ENCODE data around the gene TBPL2.

GRCh38 chr14:54769897-54770314 lies 132.7 kb downstream of the GCH1 start:
- RAMPAGE, long total RNA: no peak
- RRBS: no CpG with 5 or more reads among the region's 9 CpGs
PRO-cap:
- standard: no peak
- CoPRO, capped RNA only, 2 experiments: no peak in any of the 2 experiments
- CoPRO, capped and uncapped RNA, 2 experiments: no peak in any of the 2 experiments
- CoPRO, uncapped RNA only, 2 experiments: no peak in any of the 2 experiments
CAGE:
- cytosol, long polyA plus RNA: no peak
- long polyA plus RNA: no peak
- nucleolus, long total RNA: no peak
- nucleus, long polyA plus RNA: no peak

GRCh38 chr14:54772356-54772666 lies 130.3 kb downstream of the GCH1 start:
- RAMPAGE, long total RNA: no peak
- RRBS: no CpG with 5 or more reads among the region's 2 CpGs
PRO-cap:
- standard: no peak
- CoPRO, capped RNA only, 2 experiments: no peak in any of the 2 experiments
- CoPRO, capped and uncapped RNA, 2 experiments: no peak in any of the 2 experiments
- CoPRO, uncapped RNA only, 2 experiments: no peak in any of the 2 experiments
CAGE:
- cytosol, long polyA plus RNA: no peak
- long polyA plus RNA: no peak
- nucleolus, long total RNA: no peak
- nucleus, long polyA plus RNA: no peak

DNA sequence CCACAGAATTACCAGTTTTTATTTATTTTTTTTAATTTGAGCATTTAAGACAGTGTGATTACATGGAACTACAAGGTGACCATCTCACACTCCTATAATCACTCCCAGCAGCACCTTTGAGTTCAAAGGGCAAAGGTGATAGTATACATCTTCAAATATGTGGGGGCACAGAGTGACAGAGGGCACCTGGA lies 65.0 kb downstream of the GCH1 start:
- RAMPAGE, long total RNA: no peak
PRO-cap:
- standard: no peak
- CoPRO, capped RNA only, 2 experiments: no peak in any of the 2 experiments
- CoPRO, capped and uncapped RNA, 2 experiments: no peak in any of the 2 experiments
- CoPRO, uncapped RNA only, 2 experiments: no peak in any of the 2 experiments
CAGE:
- cytosol, long polyA plus RNA: no peak
- long polyA plus RNA: no peak
- nucleolus, long total RNA: no peak
- nucleus, long polyA plus RNA: no peak

GRCh38 chr14:54842836-54843184 lies 59.8 kb downstream of the GCH1 start:
- RAMPAGE, long total RNA: no peak
- RRBS: no CpG with 5 or more reads among the region's 9 CpGs
PRO-cap:
- standard: no peak
- CoPRO, capped RNA only, 2 experiments: no peak in any of the 2 experiments
- CoPRO, capped and uncapped RNA, 2 experiments: no peak in any of the 2 experiments
- CoPRO, uncapped RNA only, 2 experiments: no peak in any of the 2 experiments
CAGE:
- cytosol, long polyA plus RNA: no peak
- long polyA plus RNA: no peak
- nucleolus, long total RNA: no peak
- nucleus, long polyA plus RNA: no peak

- RAMPAGE, long total RNA: no peak
- RRBS: no CpG with 5 or more reads among the region's 15 CpGs
PRO-cap:
- standard: no peak
- CoPRO, capped RNA only, 2 experiments: no peak in any of the 2 experiments
- CoPRO, capped and uncapped RNA, 2 experiments: no peak in any of the 2 experiments
- CoPRO, uncapped RNA only, 2 experiments: no peak in any of the 2 experiments
CAGE:
- cytosol, long polyA plus RNA: no peak
- long polyA plus RNA: no peak
- nucleolus, long total RNA: no peak
- nucleus, long polyA plus RNA: no peak
Observed at GRCh38 chr14:55054124-55054548, 2.7 kb downstream of the MAPK1IP1L start.

DNA sequence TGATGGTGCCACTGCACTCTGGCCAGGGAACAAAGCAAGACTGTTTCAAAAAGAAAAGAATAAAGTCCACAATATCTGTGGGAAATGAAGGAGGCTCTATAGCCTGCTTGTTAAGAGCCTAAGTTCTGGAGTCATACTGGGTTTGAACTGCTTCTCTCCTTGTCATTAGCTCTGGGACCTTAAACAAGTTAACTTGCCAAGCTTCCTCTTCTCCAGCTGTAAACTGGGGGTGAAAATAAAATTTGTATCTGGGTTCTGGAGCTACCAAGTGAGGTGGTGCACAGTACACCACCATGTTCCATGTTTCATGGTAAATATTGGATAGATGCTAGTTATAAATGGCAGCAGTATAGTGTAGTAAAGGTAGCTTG lies 8.1 kb downstream of the MAPK1IP1L start:
- RAMPAGE, long total RNA: no peak
PRO-cap:
- standard: no peak
- CoPRO, capped RNA only, 2 experiments: no peak in any of the 2 experiments
- CoPRO, capped and uncapped RNA, 2 experiments: no peak in any of the 2 experiments
- CoPRO, uncapped RNA only, 2 experiments: peak in 1 of 2 experiments; most common plus-strand start position 238 of the sequence (in 1)
CAGE:
- cytosol, long polyA plus RNA: no peak
- long polyA plus RNA: no peak
- nucleolus, long total RNA: no peak
- nucleus, long polyA plus RNA: no peak

GRCh38 chr14:55103657-55104600 lies 25.1 kb upstream of the LGALS3 start:
- RAMPAGE, long total RNA: no peak
- RRBS: no CpG with 5 or more reads among the region's 5 CpGs
PRO-cap:
- standard: no peak
- CoPRO, capped RNA only, 2 experiments: no peak in any of the 2 experiments
- CoPRO, capped and uncapped RNA, 2 experiments: no peak in any of the 2 experiments
- CoPRO, uncapped RNA only, 2 experiments: no peak in any of the 2 experiments
CAGE:
- cytosol, long polyA plus RNA: no peak
- long polyA plus RNA: no peak
- nucleolus, long total RNA: no peak
- nucleus, long polyA plus RNA: no peak

- RAMPAGE, long total RNA: no peak
- RRBS: no CpG with 5 or more reads among the region's 8 CpGs
PRO-cap:
- standard: no peak
- CoPRO, capped RNA only, 2 experiments: no peak in any of the 2 experiments
- CoPRO, capped and uncapped RNA, 2 experiments: no peak in any of the 2 experiments
- CoPRO, uncapped RNA only, 2 experiments: no peak in any of the 2 experiments
CAGE:
- cytosol, long polyA plus RNA: no peak
- long polyA plus RNA: no peak
- nucleolus, long total RNA: no peak
- nucleus, long polyA plus RNA: no peak
Observed at GRCh38 chr14:55111218-55111698, 17.8 kb upstream of the LGALS3 start.

DNA sequence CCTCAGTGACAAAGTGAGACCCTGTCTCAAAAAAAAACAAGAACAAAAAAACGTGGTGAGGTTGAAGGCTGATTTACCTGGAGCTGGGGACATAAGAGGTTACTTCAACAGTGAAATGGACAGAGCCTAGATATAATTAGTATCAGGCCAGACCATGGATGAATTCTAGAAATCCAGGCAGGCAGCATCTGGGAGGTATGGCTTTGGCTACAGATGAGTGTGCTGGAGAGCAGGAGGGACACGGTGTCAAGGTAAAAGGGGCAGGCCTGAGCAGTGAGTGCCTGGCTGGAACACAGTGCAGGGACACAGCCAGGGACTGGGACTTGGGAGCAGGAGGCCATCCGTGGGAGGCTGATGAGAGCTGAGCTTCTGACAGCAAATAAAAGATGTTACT lies 13.7 kb upstream of the LGALS3 start:
- RAMPAGE, long total RNA: no peak
- RRBS: no CpG with 5 or more reads among the region's 3 CpGs
PRO-cap:
- standard: no peak
- CoPRO, capped RNA only, 2 experiments: no peak in any of the 2 experiments
- CoPRO, capped and uncapped RNA, 2 experiments: no peak in any of the 2 experiments
- CoPRO, uncapped RNA only, 2 experiments: no peak in any of the 2 experiments
CAGE:
- cytosol, long polyA plus RNA: no peak
- long polyA plus RNA: no peak
- nucleolus, long total RNA: no peak
- nucleus, long polyA plus RNA: no peak

- RAMPAGE, long total RNA: no peak
- RRBS: no CpG with 5 or more reads among the region's 7 CpGs
PRO-cap:
- standard: no peak
- CoPRO, capped RNA only, 2 experiments: no peak in any of the 2 experiments
- CoPRO, capped and uncapped RNA, 2 experiments: no peak in any of the 2 experiments
- CoPRO, uncapped RNA only, 2 experiments: no peak in any of the 2 experiments
CAGE:
- cytosol, long polyA plus RNA: no peak
- long polyA plus RNA: no peak
- nucleolus, long total RNA: no peak
- nucleus, long polyA plus RNA: no peak
Observed at GRCh38 chr14:55121040-55121539, 8.0 kb upstream of the LGALS3 start.

DNA sequence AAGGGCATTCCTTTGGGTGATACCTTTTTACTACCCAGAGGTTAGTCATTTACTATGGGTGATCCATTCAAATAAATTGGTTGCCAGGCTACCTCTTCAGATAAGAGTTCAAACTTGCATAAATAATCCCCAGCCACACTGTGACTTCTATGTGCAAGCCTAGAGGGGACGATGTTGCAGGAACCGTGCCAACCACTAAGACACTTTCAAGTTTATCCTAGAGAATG lies 1.4 kb upstream of the LGALS3 start:
- RAMPAGE, long total RNA: no peak
- RRBS: no CpG with 5 or more reads among the region's 2 CpGs
PRO-cap:
- standard: no peak
- CoPRO, capped RNA only, 2 experiments: no peak in any of the 2 experiments
- CoPRO, capped and uncapped RNA, 2 experiments: no peak in any of the 2 experiments
- CoPRO, uncapped RNA only, 2 experiments: no peak in any of the 2 experiments
CAGE:
- cytosol, long polyA plus RNA: no peak
- long polyA plus RNA: no peak
- nucleolus, long total RNA: no peak
- nucleus, long polyA plus RNA: no peak

DNA sequence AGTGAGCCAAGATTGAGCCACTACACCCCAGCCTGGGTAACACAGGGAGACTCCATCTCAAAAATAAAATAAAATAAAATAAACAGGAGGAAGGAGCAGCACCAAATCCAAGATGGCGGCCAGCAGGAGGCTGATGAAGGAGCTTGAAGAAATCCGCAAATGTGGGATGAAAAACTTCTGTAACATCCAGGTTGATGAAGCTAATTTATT lies 37.6 kb upstream of the DLGAP5 start:
- RAMPAGE, long total RNA: no peak
- RRBS: no CpG with 5 or more reads among the region's 2 CpGs
PRO-cap:
- standard: no peak
- CoPRO, capped RNA only, 2 experiments: peak in 1 of 2 experiments; most common plus-strand start position 104 of the sequence (in 1)
- CoPRO, capped and uncapped RNA, 2 experiments: no peak in any of the 2 experiments
- CoPRO, uncapped RNA only, 2 experiments: no peak in any of the 2 experiments
CAGE:
- cytosol, long polyA plus RNA: no peak
- long polyA plus RNA: no peak
- nucleolus, long total RNA: no peak
- nucleus, long polyA plus RNA: no peak

GRCh38 chr14:55290538-55291140 lies 19.4 kb downstream of the FBXO34 start:
- RAMPAGE, long total RNA: no peak
- RRBS: no CpG with 5 or more reads among the region's 3 CpGs
PRO-cap:
- standard: no peak
- CoPRO, capped RNA only, 2 experiments: no peak in any of the 2 experiments
- CoPRO, capped and uncapped RNA, 2 experiments: no peak in any of the 2 experiments
- CoPRO, uncapped RNA only, 2 experiments: peak in 1 of 2 experiments; most common plus-strand start chr14:55290591 (in 1)
CAGE:
- cytosol, long polyA plus RNA: no peak
- long polyA plus RNA: no peak
- nucleolus, long total RNA: no peak
- nucleus, long polyA plus RNA: no peak

GRCh38 chr14:55297768-55298903 lies 26.9 kb downstream of the FBXO34 start:
- RAMPAGE, long total RNA: no peak
- RRBS: 98% methylated on average over 9 of the region's 32 CpGs
PRO-cap:
- standard: no peak
- CoPRO, capped RNA only, 2 experiments: no peak in any of the 2 experiments
- CoPRO, capped and uncapped RNA, 2 experiments: no peak in any of the 2 experiments
- CoPRO, uncapped RNA only, 2 experiments: no peak in any of the 2 experiments
CAGE:
- cytosol, long polyA plus RNA: no peak
- long polyA plus RNA: no peak
- nucleolus, long total RNA: no peak
- nucleus, long polyA plus RNA: no peak

DNA sequence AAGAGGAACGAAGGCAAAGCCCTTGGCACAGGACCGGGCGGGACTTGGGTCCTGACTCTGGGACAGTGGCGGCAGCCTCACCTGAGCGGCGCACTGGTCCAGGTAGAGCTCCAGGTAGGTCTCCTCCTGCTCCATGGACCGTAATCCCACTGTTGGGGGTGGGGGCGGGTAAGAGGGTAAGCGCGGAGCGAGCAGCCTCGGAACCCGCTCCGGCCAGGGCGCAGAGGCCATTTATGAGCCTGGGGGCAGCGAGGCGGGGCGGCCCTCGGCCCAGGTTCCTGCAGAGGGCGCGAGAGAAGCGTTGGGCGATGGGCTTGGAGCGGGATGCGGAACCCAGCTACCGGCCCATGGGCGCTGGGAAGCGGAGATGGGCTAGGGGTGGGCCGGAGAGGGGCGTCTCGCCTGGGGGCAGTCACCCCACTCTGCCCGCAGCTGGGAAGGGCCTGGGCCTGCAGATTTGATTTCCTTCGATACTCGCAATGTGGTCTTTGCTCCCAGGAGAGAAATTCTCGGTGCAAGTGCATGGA lies at the start of gene TBPL2:
Gene TBPL2, minus strand, starts transcription at position 302 of the 527 bp plus-strand sequence.
- RAMPAGE, long total RNA: no peak
- RRBS: 73% methylated on average over 4 of the region's 35 CpGs
PRO-cap:
- standard: no peak
- CoPRO, capped RNA only, 2 experiments: no peak in any of the 2 experiments
- CoPRO, capped and uncapped RNA, 2 experiments: no peak in any of the 2 experiments
- CoPRO, uncapped RNA only, 2 experiments: no peak in any of the 2 experiments
CAGE:
- cytosol, long polyA plus RNA: no peak
- long polyA plus RNA: no peak
- nucleolus, long total RNA: no peak
- nucleus, long polyA plus RNA: no peak

- RAMPAGE, long total RNA: no peak
- RRBS: no CpG with 5 or more reads among the region's 9 CpGs
PRO-cap:
- standard: no peak
- CoPRO, capped RNA only, 2 experiments: no peak in any of the 2 experiments
- CoPRO, capped and uncapped RNA, 2 experiments: no peak in any of the 2 experiments
- CoPRO, uncapped RNA only, 2 experiments: no peak in any of the 2 experiments
CAGE:
- cytosol, long polyA plus RNA: no peak
- long polyA plus RNA: no peak
- nucleolus, long total RNA: no peak
- nucleus, long polyA plus RNA: no peak
Observed at GRCh38 chr14:55454303-55454851, 14.0 kb upstream of the TBPL2 start.

GRCh38 chr14:55686146-55687096 lies 106.4 kb downstream of the KTN1 start:
- RAMPAGE, long total RNA: no peak
- RRBS: no CpG with 5 or more reads among the region's 11 CpGs
PRO-cap:
- standard: no peak
- CoPRO, capped RNA only, 2 experiments: no peak in any of the 2 experiments
- CoPRO, capped and uncapped RNA, 2 experiments: no peak in any of the 2 experiments
- CoPRO, uncapped RNA only, 2 experiments: peak in 2 of 2 experiments; most common plus-strand start chr14:55686590 (in 2)
CAGE:
- cytosol, long polyA plus RNA: no peak
- long polyA plus RNA: no peak
- nucleolus, long total RNA: no peak
- nucleus, long polyA plus RNA: no peak

GRCh38 chr14:55752545-55753213 lies 172.7 kb downstream of the KTN1 start:
- RAMPAGE, long total RNA: no peak
- RRBS: no CpG with 5 or more reads among the region's 7 CpGs
PRO-cap:
- standard: no peak
- CoPRO, capped RNA only, 2 experiments: no peak in any of the 2 experiments
- CoPRO, capped and uncapped RNA, 2 experiments: no peak in any of the 2 experiments
- CoPRO, uncapped RNA only, 2 experiments: no peak in any of the 2 experiments
CAGE:
- cytosol, long polyA plus RNA: no peak
- long polyA plus RNA: no peak
- nucleolus, long total RNA: no peak
- nucleus, long polyA plus RNA: no peak

GRCh38 chr14:55851237-55851742 lies 266.9 kb upstream of the PELI2 start:
- RAMPAGE, long total RNA: no peak
- RRBS: no CpG with 5 or more reads among the region's 3 CpGs
PRO-cap:
- standard: no peak
- CoPRO, capped RNA only, 2 experiments: no peak in any of the 2 experiments
- CoPRO, capped and uncapped RNA, 2 experiments: no peak in any of the 2 experiments
- CoPRO, uncapped RNA only, 2 experiments: no peak in any of the 2 experiments
CAGE:
- cytosol, long polyA plus RNA: no peak
- long polyA plus RNA: no peak
- nucleolus, long total RNA: no peak
- nucleus, long polyA plus RNA: no peak

All from K562 (cell line).